NALM6 (cell line): Measurements from ENCODE around the gene PRM2.

DNA sequence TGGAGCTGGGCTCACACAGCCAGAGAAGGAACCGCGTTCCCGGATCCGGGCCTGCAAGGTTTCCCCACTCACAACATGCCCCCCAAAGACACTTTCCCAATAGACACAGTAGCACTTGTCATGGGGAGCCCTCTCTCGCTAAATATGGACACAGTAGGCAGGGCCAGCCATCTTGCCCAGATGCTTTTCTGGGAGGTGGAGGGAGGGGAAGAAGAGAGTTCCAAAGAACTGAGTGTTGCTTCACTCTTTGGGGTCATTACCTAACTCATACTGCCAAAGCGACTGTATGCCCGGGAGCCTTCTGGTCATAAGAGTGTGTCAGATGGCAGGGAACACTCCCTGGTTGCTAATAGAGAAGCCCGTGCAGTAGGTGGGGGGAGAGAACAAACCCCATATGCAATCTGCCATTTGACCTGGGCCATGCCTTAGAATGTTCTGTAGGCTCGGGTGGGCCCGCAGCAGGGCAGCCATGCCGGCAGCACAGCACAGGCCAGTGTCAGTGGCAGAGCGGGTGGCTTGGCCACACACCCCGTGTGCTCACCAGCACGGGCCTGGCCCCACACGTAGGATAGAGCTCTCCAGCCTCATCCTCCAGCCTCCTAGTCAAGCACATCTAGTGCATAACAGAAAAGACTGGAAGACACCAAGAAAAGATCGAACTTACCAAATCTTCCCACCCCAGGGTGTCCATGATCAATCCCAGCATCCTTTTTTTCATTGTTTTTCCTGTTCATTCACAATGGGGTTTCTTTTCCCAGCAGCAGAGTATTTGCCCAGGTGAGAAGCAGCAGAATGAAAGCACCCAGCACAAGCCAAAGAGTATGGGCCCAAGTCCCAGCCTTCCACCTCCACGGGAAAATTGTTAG lies 120.5 kb downstream of the SOCS1 start:
- PRO-cap: no peak

GRCh38 chr16:11136553-11137152 lies 119.4 kb downstream of the SOCS1 start:
- PRO-cap: no peak

- PRO-cap: no peak
Observed at GRCh38 chr16:11240755-11241168, 15.2 kb downstream of the SOCS1 start.

- PRO-cap: no peak
Observed at GRCh38 chr16:11255196-11255601, 805 bp downstream of the SOCS1 start.

DNA sequence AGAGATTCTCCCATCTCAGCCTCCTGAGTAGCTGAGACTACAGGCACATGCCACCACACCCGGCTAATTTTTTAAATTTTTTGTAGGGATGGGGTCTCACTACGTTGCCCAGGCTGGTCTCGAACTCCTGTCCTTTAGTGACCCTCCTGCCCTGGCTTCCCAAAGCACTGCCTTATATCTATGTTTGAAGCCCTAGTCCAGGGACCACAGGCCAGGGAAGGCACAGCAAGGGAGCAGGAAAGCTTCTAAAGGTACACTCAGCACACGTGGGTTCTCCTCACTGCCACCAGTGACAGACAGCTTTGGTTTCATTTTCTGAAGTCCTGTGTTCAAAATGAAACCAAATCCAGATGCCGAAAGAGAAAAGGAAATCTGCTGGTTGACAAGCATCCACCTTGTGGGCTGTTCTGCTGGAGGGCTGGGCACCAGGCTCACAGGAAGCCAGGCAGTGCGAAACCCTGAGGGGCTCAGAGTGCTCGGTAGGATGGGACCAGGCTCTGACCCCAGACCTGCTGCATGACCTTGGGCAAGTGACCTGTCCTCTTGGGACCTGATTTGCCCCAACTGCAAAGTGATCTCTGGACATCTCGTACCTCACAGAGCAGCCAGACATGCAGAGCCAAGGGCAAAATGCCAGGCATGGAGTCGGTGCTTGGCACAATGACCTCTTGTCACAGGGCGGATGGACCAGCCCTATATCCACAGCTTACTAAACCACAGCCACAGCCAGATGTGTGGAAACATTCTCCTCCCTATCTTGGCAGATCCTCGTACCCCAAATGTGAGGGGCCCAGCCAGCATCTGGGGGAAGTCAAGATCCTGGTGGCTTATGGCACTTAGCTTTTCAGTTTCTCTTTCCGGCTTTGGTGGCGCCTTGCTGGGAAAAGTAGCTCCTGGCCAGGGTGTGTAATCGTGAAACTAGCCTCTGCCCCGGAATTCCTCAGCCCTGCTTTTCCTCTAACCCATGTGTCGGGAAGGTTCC lies 2.8 kb upstream of the SOCS1 start:
- PRO-cap: no peak

DNA sequence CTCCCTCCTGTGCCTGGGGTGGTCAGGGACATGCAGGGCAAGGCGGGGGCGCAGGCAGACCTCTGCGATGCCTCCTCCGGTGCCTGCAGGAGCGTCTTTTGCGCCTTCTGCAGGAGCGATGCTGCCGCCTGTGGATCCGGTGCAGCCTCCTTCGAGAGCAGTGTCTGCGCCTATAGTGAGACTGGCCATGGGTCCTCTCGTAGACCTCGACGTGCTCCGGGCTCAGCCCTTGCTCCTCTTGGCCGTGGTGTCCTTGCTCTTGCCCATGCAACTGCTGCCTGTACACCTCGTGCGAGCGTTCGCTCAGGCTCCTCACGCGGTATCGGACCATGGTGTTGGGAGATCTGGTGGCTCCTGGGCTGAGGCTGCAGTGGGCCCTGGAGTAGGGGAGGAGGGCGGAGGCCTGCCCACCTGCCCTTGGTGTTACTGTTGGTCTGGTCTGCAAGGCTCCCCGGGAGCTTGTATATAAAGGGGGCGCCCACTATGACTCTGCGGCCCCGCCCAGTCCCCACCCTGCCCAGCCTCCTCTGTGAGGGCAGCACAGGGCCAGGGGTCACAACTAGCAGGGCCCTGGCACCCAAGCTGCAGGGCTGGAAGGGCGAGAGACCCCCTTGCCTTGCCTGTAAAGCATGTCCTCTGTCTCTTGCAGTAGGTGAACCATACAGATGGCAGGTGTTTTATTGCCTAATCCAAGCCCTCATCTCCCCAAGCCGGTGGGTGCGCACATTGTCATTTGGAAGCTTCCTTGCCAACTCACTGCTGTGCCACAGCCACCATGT lies at the start of gene PRM2:
TSS of gene PRM2 (minus strand) at position 441 of the 779 bp plus-strand sequence.
- PRO-cap: no peak

GRCh38 chr16:11297494-11298122 lies 16.5 kb upstream of the PRM1 start:
- PRO-cap: bidirectional peak, plus-strand start at chr16:11297923, minus-strand start at chr16:11297644

GRCh38 chr16:11303385-11303832 lies 22.3 kb upstream of the PRM1 start:
- PRO-cap: no peak

DNA sequence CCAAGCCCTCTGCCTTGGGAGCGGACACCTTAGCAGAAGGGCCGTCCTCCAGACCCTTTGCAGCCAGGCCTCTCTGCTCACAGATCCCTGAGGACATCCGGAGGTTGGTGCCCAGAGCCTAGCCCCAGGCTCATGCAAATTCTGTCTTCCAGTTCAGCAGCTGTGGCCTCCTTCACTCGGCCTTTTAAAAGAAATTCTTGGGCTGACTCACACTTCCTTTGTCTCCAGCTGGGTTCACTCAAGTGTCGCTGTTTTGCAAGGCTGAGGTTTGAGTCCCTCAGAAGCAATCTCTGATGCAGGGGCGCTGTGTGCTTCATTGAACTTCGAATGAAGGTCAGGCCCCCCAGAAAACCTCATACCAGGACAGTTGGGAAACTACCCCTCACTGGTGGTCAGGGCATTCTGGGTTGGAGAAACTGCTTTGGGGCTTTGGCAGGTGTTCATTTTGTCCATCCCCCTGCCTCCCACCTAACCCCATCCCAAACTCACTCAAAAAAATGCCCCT lies 16.7 kb upstream of the RMI2 start:
- PRO-cap: bidirectional peak, plus-strand start at position 280 of the sequence, minus-strand start at position 59 of the sequence

DNA sequence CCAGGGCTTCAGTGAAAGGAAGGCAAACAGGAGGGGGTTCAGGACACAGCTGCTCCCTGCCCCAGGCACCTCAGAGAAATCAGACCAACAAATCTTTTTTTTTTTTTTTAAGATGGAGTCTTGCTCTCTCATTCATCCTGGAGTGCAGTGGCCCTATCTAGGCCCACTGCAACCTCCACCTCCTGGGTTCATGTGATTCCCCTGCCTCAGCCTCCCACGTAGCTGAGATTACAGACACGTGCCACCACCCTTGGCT lies 31.8 kb downstream of the ENSG00000188897 start:
- PRO-cap: no peak

DNA sequence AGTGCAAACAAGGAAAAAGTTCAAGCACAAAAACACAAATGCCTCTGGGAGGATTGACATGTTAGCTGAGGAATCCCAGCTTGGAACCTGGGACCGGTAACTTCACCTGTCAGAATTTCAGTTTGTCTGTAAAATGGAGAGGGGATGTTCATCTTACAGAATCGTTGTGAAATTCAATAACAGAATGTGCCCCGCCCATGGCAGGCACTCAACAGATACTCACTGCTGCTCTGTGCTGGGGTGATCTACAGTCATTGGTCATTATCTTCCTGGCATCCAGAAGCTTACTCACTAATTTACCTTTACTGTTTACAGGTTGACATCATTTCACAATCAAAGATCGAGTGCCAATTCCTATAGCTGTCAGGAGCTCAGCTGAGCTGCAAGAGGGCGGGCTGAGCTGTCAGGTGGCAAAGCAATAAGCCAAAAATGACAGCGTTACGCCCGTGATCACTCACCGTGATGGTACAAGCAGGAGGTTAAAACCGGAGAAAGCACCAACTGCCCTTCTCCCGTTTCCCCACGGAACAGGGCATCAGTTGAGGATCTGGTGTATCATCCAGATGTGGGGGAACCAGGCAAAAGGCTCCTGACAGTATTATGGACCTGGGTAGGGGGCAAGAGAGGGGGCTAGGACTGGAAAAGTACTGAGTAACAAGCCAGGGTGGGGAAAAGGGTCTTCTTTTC lies 8.4 kb upstream of the ENSG00000188897 start:
- PRO-cap: no peak

DNA sequence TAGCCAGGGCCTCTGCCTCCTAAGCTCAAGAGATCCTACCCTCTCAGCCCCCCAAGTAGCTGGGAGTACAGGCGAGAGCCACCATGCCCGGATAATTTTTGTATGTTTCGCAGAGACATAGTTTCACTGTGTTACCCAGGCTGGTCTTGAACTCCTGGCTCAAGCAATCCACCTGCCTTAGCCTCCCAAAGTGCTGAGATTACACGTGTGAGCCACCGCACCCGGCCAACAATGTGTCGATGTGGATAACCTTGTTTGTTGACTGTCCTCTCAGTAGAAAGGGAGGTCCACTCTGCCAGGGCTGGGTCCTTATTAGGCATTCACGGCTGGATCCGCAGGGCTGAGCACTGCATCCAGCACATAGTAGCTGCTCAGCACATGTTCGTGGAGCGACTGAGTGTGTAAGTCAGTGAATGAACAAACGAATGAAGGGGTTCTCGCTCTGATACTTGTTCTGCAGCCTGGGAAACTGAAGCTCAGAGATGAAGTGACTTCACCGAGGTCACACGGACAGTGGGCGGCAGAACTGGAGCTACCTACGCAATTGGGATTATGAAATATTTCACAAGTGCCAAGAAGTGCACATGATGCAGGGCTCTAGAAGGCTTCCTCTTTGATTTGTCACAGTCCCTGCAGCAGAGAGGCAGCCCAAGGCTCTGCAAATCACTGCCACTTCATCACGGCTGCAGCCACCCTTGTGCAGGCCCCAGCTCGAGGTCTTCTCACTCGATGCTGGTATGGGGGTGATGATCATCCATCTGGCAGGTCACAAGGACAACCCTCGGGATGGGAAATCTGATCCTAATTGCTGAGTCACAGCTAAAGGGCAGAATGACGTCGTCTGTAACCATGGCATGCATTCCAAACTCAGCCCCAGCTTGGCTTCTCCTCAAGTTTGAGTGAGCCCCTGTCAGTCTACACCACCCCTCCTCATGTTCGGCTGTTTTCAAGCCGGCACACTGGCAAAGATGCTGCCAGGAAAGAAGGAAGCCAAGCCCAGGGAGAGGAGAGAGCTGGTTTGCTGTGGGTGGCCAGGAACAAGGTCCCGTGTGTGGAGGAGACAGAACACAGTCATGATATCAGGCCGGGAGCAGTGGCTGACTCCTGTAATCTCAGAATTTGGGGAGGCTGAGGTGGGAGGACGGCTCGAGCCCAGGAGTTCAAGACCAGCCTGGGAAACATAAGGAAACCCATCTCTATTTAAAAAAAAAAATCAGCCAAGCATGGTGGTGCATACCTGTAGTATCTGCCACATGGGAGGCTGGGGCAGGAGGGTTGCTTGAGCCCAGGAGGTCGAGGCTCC lies 28.0 kb upstream of the SNN start:
- PRO-cap: no peak

DNA sequence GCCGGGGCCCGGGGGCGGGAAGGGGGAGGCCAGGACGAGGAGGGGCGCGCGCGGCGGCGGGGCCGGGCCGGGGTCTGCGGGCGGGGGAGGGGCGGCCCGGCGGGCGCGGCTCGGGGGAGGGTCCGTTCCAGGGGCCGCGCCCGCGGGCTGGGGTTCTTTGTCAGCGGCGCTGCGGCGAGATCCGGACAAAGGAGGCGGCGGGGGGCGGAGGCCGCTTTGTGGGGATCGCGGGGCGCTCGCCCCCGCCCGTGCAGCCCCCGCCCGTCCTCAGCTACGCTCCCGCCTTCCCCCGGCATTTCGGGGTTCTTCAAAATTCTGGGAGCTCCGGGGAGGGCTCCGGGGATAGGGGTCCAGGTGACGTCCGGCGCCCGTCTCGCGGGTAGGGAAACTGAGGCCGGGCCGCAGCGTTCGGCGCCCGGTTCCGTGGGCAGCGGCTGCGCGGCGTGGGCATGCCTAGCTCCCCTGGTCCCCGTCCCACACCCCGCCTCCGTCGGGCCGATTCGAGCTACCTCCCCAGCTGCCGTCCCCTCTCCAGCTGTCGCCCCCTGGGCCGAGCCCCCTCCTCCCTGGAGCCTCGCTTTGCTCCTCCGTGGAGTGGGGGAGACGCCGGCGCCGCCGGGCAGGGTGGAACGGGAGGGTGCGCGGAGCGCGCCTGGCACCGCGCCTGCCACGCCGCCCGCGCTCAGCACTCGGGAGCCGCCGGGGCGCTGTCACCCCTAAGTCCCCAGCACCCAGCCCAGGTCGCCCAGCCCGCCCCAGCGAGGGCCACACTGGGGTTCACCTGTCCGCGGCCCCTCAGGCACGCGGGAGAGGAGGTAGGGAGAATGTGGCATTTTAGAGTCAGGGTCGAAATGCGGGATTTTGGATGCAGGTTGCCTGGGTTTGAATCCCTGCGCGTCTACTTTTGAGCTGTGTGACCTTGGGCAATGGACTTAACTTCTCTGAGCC lies 604 bp downstream of the SNN start:
- PRO-cap: no peak

DNA sequence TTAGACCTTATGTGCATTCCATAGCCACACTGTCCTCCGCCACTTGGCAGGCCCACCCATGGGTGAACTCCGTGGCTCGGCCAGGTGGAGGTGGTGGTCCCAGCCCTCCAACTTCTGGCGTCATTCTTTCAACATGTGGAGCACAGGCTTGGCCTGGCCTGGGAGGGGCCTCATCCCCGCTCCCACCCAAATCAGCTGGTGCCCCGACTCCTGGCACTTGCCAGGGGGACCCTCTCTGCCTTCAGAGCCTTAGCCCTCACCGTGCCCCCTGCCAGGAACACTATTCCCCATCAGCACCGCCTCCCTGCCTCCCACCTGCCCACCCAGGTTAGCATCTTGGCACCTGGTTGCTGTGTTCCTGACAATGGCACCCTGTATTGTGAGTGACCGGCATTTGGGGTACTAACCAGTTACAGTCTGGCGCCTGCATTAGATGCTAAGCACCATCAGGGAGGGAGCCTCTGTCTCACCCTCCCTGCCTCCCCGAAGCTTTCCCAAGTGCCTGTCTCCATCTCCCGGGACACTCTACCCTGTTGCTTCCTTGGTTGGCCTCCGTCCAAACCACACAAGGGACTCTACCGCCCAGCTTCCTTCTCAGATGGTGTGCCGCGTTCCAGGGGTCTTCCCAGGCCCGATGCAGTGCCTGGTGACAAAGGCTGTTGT lies 6.4 kb downstream of the SNN start:
- PRO-cap: no peak

DNA sequence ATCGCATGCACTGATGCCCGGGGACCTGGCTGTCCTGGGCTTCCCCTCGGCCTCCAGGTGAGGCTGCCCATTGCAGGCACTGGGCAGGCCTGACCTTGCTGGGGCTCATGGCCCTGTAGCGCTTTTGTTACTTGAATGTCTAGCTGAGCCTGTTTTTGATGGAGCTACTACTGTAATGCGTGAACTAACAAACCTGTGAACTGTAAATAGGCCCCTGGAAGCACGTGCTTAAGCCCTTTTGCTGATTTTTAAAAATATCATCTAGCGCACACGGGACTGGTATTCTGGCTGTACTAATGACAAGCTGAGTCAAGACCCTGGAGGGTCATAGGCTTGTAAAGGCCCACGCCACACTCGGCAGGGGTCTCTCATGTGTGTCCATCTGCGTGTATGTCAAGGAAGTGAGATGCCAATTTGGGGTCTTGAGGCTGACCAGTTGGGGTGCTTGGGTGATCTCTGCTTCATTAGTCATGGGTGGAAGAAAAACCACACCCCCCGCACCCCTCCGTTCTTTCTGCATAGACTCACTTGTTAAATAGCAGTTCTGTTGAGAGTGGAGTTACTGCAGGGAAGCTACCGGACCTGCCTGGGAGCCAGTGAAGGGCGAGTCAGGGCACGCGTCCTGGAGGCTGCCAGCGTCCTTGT lies 8.3 kb downstream of the SNN start:
- PRO-cap: no peak

DNA sequence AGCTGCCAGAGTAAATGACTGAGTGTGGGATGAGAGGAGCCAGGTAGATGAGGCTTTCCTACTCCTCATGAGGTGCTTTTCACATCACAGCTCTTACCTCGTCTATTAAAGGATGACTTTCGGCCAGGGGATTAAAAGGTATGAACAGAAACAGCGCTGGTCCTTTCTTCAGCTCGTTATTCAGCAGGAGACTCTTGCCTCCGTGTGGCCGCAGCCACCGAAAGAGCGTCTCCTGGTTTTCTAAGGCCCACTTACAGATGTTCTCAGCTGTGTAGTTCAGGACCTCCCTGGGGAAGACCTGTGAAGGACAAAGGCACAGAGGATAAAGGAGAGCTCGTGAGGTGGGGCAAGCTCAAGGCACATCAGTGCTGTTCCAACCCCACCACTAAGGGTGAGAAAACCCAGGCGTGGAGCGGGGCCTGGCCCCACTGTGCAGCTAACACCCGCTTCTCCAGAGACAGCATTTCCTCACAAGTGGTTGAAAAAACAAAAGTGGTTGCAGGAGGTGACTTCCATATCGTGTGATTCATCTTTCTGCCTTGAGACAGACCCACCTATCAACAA lies 29.9 kb downstream of the SNN start:
- PRO-cap: no peak

DNA sequence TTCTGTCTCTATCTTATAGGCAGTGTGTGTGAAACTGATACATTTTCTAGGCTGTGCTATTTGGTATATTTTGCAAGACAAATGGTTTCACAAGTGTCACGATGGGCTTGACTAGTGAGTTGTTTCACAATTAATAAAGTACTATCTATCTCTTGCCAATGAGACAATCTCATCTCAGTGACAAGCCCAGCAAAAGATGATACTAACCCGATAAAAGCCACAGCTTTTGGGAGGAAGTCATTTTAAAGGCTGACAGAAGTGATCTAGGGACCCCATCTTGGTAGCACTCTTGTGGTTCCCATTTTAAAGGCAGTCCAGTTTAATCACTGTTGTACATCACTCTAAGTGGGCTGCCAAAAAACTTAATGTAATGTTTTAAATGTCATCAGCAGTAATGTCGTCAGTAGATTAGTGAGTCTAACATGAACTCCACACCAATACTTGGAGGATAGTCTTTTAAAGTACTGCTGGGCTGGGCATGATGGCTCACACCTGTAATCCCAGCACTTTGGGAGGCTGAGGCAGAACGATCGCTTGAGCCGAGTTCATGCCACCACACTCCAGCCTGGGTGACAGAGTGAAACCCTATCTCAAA lies 14.4 kb downstream of the TXNDC11 start:
- PRO-cap: no peak

GRCh38 chr16:11734726-11735128 lies 7.9 kb downstream of the TXNDC11 start:
- PRO-cap: no peak

DNA sequence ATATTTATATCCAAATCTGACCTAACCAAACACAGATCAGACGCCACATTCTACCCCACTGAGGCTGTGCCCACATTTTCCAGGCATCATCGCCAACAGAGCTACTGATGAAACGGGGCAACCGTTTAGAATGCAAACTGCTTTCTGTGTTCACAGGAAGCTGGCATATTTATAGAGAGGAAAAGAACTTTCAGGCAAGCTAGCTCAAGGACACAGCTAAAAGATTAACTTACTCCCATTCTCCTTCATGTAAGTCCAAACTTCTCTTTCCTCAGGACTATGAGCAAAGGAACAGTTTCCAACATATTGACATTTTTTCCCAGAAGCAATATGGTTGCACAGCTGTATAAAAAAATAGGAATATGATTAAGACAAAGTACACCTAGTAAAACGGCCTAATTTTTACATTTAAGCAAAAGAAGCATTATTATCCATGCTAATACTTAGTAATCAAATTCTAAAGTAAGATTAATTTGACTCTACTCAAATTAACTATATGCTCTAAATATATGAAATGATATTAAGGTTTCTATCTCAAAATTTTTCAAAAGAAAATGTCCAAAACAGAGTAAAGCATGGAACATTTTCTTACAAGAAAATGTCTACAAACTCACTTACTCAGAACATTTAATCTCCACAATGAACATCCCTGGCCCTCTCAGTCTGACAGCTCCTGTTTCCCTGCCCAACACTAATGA lies 15.7 kb upstream of the TXNDC11 start:
- PRO-cap: no peak

DNA sequence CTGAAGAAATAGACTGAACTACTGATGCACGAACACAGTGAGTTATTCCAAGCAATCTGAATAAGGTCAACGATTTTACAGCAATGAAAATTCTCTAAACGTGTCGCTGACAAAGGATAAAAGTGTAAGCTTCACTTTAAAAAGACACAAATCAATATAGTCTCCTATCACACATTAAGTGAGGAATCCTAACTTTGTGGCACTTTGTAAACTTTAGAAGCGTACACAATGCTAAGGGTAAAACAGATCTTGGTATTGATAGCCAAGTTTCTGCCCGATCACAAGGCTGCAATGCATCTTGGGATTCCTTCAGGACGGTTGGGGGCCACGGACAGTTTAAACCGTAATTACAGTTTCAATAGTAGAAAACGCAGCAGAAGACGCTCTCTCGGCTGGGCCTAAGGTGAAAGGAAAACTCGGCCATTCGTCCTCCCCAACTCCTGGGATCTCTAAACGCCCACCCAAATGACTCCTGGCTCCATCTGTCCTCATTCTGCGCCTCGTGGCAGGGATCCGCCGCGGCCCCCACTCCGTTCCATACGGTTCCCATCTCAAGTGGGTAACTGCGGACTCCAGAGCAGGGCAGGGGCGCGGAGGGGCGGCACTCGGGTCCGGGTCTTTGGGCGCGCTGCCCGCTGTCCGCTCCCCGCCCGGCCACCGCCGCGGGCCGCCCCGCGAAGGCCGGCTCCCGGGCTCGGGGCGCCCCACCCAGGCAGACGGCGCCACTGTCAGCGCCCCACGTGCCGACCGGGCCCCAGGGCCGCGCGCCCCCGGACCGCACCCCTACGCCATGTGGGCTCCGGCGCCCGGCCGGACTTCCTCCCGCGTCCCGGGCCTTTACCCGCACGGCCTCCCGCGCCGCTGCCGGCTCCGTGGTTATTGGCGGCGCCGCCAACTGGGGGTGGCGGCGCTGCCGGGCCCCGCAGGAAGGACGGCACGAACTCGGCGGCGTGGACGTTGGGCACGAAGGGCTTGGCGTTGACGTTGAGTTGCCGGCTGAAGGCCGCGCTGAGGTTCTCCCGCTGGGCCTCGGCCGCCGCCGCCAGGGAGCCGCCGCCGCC lies 898 bp downstream of the GSPT1 start:
- PRO-cap: unidirectional peak, plus-strand start at position 304 of the sequence; unidirectional peak, plus-strand start at position 346 of the sequence; bidirectional peak, plus-strand start at position 784 of the sequence, minus-strand start at position 680 of the sequence